Metastatic Liver Carcinoma in the Lung (tissue), 2 donors: ENCODE measurements around a stretch of chr1.

- PRO-cap, 2 experiments = no peak in any of the 2 experiments
Measured at GRCh38 chr1:218446852-218447352, 101.8 kb downstream of the TGFB2 start.

GRCh38 chr1:219174576-219175654 is 1.2 kb downstream of the LYPLAL1 start:
- PRO-cap, 2 experiments = no peak in any of the 2 experiments

DNA sequence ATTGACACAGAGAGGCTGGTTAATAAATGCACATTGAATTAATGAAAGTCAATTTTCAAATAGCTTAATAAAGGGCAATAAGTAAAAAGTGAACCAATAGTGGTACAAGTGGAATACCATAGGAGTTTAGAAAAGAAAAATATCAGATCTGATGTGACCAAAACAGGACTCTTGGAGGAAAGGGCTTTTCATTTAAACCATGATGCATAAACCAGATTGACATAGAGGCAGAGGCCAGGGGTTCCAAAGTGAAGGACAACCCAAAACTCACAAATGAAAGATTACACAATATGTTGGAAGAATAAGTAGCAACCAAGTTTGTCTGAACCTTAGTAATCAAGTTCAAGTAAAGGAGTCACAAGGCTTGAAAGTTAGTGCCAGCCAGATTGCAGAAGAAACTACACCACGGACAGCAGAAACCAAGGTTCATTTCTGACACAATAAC is 124.7 kb downstream of the ZC3H11B start:
- PRO-cap, 2 experiments = no peak in any of the 2 experiments

DNA sequence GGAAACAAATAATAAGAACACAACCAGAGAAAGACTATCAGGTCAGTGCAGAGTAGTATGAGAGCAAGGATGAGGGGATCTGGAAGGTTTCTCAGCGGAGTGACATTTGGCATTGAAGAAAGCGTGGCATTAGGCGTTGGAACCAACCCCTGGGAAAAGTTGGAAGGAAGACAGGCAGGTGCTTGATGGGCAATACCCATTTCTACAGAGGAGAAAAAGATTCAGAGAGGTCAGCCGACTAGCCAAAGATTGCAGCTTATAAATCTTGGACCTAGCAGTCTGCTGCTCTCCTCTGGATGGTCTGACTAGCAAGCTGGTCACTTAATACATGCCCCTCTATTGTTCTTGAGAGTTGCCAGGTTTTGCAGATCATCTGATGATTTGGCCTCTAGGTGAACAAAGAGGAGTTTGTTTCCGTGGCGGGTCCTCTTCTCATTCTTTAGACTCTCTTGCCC is 116.0 kb downstream of the SLC30A10 start:
- PRO-cap, 2 experiments = no peak in any of the 2 experiments

DNA sequence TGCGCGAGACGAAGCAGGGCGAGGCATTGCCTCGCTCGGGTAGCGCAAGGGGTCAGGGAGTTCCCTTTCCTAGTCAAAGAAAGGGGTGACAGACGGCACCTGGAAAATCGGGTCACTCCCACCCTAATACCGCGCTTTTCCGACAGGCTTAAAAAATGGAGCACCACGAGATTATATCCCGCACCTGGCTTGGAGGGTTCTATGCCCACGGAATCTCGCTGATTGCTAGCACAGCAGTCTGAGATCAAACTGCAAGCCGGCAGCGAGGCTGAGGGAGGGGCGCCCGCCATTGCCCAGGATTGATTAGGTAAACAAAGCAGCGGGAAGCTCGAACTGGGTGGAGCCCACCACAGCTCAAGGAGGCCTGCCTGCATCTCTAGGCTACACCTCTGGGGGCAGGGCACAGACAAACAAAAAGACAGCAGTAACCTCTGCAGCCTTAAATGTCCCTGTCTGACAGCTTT is 88.8 kb downstream of the SLC30A10 start:
- PRO-cap, 2 experiments = no peak in any of the 2 experiments

- PRO-cap, 2 experiments = no peak in any of the 2 experiments
Measured at GRCh38 chr1:219994003-219994515, 52.2 kb downstream of the EPRS1 start.

- PRO-cap, 2 experiments = no peak in any of the 2 experiments
Measured at GRCh38 chr1:220272736-220272979, 405 bp upstream of the RAB3GAP2 start.

DNA sequence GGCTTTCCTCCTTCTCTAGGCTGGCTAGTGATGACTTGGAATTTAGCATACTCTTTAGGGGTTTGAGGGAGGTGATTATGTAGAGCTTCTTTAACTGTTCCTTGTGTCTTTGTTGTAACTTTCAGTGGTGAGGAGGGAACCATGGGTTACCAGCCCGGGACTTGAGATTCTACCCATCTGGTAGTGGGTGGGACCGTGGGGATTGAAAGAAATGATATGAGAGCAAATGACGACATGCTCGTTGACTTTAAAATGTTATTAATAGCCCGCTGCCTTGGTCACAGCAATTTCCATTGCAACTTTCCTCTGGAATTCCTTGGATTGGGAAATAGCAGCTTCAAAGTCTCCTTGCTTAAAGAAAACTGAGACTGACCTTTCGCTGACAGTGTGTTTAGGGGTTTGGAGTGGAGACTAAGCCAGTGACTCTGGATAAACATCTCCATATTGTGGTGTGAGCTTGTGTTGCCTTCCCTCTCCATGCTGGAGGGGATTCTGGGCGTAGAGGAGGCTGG is 44.3 kb upstream of the MARK1 start:
- PRO-cap, 2 experiments = no peak in any of the 2 experiments

GRCh38 chr1:220642967-220643509 is 47.1 kb upstream of the C1orf115 start:
- PRO-cap, 2 experiments = no peak in any of the 2 experiments

GRCh38 chr1:220749737-220750046 is 1.6 kb downstream of the MTARC2 start:
- PRO-cap, 2 experiments = peak in 1 of 2 experiments; most common minus-strand start chr1:220749874 (in 1)

DNA sequence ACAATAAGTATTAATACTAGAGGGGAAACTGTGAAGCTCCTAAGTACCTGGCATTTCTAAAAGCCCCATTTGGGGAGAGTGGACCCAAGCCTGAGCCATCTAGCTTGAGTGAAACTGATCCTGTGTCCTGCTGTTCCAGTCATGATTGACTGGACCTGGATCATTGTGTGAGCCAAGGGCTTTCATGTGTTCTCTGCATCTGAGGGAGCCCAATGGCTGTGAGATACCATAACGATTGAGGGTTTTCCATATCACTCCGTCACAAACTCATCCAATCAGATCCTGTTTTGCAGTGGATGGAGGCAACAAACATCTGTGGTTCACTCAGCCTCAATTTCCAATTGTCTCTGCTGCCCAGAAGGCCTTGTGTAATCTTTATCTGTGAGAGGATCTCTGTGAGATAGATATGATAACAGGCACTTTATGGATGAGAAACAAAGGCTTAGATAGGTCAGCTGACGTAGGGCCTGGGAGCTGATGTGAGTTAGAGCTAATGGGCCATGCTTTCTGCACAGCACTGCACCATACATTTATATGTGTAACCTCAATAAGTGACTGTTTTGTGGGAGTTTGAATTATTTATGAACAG is 3.3 kb upstream of the MTARC1 start:
- PRO-cap, 2 experiments = no peak in any of the 2 experiments

DNA sequence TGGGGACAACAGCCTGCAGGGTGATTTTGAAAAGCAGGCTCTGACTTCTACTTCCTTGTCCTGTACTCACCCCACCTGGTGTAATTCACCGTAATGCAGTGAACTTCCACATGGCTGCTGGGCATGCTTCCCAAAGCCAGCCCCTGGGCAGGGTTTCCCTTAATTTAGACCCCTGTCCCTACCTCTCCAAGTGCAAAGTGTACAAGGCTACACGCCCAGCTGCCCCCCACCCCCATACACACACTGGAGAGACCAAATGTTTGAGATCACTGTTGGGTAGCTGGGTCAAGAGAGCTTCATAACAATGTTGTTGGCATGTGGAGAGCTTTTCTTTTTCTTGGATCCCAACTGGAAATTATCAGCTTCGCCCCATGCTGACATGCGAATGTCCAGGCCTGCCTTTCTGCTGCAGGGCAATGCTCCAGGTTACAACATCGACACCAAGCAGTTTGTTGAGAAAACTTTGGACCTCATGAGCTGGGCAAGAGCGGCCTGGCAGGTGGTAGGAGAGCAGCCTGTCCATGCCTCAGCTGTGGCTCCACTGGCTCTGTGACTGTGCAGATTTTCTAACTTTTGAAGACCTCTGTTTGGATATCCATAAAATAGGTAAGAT is 41.3 kb downstream of the MTARC1 start:
- PRO-cap, 2 experiments = peak in 1 of 2 experiments; most common plus-strand start position 484 of the sequence (in 1); most common minus-strand start position 350 of the sequence (in 1)

DNA sequence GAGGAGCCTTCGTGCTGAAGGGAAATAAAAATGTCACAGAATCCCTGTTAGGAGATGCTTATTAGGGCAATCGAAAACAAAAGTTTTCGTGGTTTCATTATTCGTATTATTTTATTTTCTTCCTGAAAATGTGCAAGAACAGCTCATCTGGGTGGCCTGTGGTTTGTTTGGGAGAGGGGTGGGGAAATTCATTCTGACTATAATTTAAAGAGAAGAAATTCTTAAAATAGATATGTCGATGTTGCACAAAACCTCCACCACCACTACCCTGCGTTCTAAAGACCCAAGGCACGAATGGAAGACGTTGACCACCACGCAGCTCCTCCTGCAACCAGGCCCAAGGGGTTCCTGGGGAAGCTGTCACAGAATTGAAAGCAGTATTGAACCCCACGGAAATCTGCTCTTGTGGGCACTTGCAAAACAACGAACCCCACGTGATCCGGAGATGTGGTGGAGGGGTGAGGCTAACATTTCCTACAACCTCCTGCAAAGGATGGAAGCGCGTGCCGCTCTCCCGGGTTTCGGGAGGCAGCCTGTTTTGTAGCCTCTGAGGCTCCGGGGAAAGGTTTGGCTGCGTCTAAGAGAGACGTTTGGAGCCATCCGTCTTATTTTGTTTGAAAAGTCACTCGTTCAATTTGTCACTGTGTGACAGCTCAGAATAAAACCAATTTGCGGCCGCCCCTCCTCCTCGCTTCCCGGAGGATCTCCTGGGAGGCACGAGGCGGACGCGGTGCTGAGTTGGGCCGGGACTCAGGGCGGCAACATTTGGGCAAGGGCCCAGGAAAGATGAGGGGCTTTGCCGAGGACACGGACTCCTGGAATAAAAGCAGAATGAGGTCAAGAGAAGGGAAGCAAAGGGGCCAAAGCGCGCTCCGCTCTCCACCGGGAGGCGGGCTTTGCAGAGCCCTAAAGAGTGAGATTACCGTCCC is 854 bp upstream of the HLX start:
- PRO-cap, 2 experiments = peak in 1 of 2 experiments; most common minus-strand start position 350 of the sequence (in 1)

DNA sequence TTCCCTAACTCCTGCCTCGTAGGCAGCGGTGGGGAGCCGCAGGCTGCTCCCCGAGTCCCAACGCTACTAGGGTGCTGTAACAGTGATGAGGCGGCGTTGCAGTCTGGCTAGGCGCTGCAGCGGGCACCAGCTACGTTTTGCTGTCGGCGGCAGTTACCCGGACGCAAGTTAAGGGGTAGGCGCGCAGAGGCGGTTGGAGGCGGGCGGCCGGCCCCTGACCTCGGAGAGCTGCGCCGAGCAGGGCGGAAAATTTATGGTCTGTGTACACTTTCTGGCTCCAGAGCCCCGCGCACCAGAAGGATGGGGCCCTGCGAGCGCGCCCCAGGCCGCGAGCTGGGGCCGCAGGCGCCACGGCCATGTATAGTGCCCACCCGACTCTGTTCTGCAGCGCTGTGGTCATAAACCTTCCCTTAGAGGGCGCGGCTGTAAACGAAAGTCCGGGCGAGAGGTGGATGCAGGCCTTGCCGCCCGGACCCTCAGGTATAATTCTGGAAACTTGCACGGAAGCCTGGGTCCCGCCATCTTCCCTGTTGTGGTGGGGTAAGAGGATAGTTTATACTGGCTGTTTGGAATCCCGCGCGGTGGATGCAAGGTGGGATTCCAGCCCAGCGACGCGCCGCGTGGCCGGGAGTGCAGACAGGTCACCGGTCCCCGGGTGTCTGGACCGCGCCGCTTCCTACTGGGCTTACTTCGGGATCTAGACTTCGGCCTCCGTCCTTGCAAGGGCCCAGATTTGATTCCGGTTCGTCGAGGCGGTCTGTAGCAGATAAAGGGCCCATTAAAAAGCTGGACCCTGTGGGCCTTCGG is 15.0 kb downstream of the HLX start:
- PRO-cap, 2 experiments = no peak in any of the 2 experiments

GRCh38 chr1:220962214-220962728 is 83.0 kb downstream of the HLX start:
- PRO-cap, 2 experiments = peak in 1 of 2 experiments; most common plus-strand start chr1:220962367 (in 1)

GRCh38 chr1:221068910-221069708 is 189.9 kb downstream of the HLX start:
- PRO-cap, 2 experiments = no peak in any of the 2 experiments

- PRO-cap, 2 experiments = no peak in any of the 2 experiments
Measured at GRCh38 chr1:221312770-221313202, 429.1 kb downstream of the DUSP10 start.

DNA sequence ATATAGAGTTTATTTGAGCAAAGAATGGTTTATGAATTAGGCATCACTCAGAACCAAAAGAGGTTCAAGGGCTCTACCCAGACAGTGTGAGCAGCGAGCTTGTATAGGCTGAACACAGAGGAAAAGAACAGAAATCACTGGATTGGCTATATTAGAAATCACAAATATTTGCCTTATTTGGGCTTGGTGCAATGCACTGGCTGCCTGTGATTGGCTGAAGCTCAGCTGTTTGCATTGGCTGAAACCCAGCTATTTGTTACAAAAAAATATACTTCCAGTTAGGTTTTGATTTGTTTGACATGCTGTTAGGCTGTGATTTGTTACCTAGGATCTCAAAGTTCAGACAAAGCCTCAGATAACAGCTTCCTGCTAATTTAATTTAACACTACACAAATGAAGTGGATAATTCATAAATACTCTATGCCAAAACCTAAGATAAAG is 179.3 kb downstream of the DUSP10 start:
- PRO-cap, 2 experiments = no peak in any of the 2 experiments

GRCh38 chr1:221965126-221965699 is 223.3 kb upstream of the DUSP10 start:
- PRO-cap, 2 experiments = no peak in any of the 2 experiments

GRCh38 chr1:222455411-222455891 is 92.5 kb downstream of the HHIPL2 start:
- PRO-cap, 2 experiments = no peak in any of the 2 experiments